Endothelial cell (in vitro differentiated cells): ENCODE data around the gene TUBB6.

- PRO-cap, result no peak
Observed at GRCh38 chr18:9476069-9476742, 893 bp downstream of the RALBP1 start.

- PRO-cap, result no peak
Observed at GRCh38 chr18:9657882-9658736, 43.8 kb upstream of the PPP4R1 start.

- PRO-cap, result no peak
Observed at GRCh38 chr18:9695832-9696545, 12.1 kb upstream of the RAB31 start.

GRCh38 chr18:9730559-9731103, 22.5 kb downstream of the RAB31 start:
- PRO-cap, result no peak

- PRO-cap, result no peak
Observed at GRCh38 chr18:9810889-9811441, 74.8 kb upstream of the TXNDC2 start.

DNA sequence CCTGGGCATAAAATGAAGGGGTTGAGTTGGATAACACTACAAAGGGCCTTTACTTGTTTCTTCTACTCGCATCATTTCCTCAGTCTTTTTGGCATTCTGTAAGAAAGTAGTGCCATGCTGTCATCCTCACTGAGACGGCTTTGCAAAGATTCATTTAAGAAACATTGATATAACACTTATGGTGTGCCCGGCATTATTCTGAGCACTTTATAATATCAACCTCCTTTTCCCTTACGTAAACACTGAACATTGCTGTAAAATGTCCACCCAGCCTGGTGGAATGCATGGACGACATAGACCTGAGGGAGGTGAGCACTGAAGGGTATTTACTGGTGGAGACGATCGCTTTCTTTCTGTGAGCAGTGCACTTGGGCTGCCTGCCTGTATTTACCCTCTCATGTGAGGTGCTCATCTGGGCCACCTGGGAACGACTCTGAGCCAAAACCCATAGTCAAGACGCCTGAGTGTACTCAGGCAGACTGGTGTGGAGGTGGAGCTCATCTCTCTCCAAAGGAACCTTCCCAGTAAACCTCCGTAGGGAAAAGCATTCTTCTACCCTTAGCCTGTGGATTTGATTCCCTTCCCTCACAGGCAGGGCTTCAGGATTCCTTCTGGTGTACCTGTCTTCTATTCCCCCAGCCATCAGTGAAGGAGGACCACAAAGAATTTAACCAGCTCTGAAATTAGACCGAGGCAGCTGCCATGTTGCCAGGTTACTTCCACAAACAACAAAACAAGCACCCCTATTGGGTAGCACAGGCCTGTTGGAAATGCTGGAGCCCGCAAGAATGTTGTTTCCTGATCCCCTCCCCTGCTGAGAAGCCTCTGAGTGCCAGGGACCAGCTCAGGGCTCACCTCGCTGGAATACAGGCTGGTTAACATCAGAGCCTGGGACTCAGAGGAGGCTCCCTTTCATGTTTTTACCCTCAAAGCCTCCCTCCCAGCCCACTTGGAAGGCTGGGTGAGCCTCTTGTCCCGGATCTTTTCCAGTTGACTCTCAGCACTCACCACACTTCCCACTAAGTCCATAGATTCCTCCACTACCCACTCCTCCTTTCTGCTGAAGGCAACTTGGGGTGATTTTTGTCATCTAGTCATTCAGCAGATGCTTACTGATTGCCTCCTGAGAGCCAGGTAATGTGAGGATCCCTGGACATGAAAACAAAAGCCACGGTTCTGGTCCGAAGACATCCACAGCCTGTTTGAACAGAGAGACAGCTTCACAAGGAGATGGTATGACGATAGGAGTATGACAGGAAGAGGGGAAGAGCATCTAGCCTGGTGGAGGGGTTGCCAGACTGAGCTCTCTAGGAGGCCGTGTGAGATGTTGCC, 47.4 kb upstream of the TXNDC2 start:
- PRO-cap, result bidirectional peak, plus-strand start at position 828 of the sequence, minus-strand start at position 647 of the sequence

- PRO-cap, result no peak
Observed at GRCh38 chr18:9846636-9846895, 39.2 kb upstream of the TXNDC2 start.

GRCh38 chr18:9952728-9953793, 39.2 kb downstream of the VAPA start:
- PRO-cap, result no peak

- PRO-cap, result no peak
Observed at GRCh38 chr18:10010342-10011051, 96.7 kb downstream of the VAPA start.

DNA sequence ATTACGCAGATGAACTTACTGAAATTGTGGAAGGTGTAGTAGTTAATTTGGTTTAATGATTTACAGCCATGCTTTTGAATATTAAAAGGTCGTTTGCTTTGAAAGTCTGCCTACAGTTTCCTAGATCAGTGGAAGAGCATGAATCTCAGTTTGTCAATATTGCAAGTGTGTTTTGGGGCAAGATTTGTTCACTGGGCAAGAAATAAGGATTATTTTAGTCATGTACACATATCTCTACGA, 164.4 kb downstream of the VAPA start:
- PRO-cap, result no peak

DNA sequence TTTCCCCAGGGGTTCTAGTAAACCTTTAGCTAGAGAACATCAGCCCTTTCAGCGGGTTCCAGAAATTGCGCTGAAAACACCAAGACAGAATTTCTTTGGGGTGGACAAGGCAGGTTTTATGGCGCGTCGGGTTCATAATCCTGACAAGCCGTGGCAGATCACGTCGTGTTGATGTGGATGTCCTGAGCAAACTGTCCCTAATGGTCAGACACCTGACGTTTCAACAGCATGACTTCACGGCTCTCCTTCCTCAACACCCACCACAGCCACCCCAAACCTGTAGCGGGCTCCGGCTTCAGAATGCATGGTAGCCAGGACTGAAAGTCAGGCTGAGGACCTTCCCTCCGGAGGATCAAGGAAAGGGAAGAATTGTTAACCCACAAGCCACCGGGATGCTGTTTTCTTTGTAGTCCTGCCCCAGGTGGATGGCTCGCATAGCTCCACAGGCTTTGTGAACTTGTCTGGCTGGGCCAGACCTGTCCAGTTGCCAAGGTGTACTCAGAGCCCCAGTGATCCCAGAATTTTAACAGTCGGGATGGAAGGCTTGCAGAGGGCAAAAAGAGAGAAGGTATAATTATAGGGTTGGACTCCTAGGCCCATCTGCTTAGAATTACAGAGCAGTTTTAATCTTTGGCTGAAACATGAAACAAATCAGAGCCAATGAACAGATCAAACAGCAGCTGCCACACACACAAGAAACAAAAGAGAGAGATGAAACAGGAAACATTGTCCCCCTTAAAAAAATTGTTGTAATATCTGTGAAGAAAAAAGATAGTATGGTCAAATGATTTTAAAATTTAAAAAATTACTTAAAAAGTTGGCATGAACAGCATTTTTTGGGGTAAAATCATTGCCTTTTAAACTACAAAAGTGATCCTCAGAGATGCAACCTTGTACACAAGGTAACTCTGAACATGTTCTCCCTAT, 1.6 kb downstream of the APCDD1 start:
- PRO-cap, result no peak

GRCh38 chr18:10715640-10716110, 189.8 kb downstream of the NAPG start:
- PRO-cap, result no peak

GRCh38 chr18:11148138-11148532, 1.2 kb downstream of the PIEZO2 start:
- PRO-cap, result no peak

DNA sequence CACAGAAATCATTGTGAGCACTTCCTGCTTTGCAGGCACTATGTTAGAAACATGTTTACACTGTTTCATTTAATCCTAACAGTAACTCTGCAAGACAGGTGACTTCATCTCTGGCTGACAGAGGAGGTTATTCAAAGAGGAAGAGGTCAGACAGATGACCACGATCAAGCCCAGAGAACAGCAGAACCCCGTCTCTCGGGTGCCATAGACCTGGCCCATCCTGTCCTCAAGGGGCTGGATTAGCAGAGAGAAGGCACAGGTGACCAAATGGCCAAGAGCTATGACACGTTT, 28.1 kb upstream of the PIEZO2 start:
- PRO-cap, result no peak

DNA sequence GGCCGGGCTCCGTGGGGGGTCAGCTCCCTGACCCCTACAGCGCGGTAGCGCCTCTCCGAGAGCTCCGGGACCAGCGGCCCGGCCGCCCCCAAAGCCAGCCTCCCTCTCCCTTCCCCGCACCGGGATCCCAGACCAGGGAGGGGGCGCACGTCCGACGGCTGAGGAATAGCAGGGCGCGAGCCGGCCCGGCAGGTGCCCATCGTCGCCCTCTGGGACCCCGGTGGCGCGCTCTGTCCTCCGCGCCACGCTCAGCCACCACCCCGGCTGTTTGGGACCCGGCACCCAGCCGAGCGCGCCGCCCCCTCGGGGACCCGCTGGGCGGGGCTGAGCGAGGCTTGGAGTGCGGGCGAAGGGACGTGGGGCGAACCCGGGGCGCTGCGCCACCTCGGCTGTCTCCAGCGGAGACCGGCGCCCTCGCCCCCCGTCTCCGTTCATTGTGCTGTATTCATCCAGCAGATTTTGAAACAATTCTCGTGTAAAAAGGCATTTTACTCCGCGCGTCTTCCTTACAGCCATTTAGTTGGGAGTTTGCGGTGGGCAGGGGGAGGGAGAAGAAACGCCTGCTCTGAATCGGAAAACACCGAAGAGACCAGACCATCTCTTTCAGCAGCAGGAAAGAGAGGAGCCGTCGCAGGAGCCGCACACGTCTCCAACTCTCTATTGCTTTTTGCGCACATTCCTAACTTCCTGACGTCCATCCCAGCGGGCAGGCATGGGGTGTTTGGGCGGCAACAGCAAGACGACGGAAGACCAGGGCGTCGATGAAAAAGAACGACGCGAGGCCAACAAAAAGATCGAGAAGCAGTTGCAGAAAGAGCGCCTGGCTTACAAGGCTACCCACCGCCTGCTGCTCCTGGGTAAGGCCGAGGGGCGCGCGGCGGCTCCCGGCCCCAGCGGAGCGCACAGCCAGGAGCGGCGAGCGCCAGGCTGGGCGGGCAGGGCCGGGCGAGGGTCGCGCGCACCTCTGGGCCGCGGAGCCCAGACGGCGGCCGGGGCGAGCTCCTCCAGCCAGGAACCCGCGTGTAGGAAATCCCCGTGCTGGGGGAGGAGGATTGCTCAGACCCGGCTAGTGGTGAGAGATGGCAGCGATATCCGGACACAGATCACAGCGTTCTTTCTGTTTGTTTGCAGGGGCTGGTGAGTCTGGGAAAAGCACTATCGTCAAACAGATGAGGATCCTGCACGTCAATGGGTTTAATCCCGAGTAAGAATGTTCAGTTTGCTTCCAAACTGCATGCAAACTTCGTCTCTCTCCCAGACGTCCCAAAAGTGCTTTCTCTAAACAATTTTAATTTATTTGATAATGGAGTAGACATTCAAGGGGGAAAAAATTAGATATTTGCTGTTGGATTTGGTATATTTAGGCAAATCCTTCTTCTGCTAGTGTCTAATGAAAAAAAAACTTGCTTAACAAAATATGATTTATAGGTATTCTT, 63.2 kb downstream of the GNAL start:
- PRO-cap, result bidirectional peak, plus-strand start at position 331 of the sequence, minus-strand start at position 267 of the sequence; unidirectional peak, plus-strand start at position 612 of the sequence; bidirectional peak, plus-strand start at position 1,055 of the sequence, minus-strand start at position 1,015 of the sequence

GRCh38 chr18:11989149-11989696, 7.9 kb downstream of the IMPA2 start:
- PRO-cap, result no peak

DNA sequence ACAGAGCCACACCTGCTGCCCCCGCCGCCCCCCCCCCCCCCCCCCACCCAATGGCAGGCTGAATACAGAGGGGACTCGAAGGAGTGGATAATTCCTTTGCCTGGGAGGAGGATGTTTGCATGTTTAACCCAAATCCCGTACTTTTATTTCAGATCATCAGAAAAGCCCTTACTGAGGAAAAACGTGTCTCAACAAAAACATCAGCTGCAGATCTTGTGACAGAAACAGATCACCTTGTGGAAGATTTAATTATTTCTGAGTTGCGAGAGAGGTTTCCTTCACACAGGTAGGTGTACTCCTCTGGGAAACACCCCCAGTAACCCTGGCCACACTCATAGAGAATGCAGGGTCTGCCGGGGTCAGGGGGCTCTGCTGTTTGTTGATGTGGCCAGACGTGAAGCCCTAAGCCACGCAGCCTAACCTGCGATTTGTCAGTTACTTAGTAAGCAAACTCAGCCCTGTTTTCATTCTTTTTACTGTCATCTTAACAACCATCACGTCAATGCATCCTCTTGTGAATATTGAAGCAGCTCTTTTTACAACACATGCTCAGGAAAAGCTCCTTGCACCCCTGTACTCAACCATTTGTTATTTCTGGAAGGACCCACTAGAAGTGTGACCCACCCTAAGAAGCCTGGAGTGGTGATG, 17.7 kb downstream of the IMPA2 start:
- PRO-cap, result no peak

GRCh38 chr18:12288685-12289242, 19.3 kb upstream of the TUBB6 start:
- PRO-cap, result no peak

DNA sequence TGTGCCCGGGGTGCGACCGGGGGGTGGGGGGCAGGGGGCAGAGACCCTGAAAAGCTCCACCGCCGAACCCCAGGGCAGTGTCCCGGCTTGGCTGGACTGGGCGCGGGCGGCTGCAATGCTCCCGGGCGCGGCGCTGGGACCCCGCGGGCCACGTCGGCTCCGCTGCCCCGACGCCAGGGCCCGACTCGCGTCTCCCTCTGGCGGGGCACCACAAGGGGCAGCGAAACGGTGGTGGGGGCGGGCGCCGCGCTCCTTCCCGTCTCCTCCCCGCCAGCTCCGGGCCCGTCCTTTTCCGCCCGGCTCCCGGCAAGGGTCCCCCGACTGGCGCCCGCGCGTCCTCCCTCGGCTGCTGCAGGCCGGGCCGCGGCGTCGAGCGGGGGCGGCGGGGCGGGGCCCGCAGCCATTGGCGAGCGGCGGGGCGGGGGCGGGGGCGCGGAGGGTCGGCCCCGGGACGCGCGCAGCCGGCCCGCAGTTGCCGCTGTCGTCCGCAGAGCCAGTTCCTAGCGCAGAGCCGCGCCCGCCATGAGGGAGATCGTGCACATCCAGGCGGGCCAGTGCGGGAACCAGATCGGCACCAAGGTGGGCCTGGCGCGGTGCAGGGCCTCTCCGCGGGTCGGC, at the start of gene TUBB6:
Gene TUBB6, plus strand, starts transcription at position 471 of the 618 bp plus-strand sequence.
- PRO-cap, result bidirectional peak, plus-strand start at position 477 of the sequence, minus-strand start at position 187 of the sequence

GRCh38 chr18:12345889-12346677, 30.9 kb downstream of the AFG3L2 start:
- PRO-cap, result no peak